Prostate gland (tissue), 2 donors: ENCODE data around the genes FZD8 and ZNF33B.

DNA sequence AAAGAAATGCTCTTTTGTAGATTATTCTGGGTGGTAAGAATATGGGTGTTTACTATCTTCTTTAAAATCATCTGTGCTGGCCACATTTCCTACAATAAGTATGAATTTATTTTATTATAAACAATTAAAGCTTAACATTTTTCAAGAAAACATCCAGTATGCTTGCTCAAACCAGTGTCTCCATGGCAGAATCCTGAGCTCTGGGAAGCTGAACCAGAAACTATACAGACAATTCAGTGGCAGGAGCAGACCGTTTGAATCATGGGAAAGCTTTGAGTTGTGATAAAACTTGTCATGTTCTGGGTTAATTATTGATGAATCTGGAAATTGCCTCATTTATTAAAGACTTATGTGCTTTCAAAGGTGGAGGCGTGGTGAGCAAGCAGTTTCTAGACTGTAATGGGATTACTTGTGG, 25.3 kb downstream of the PARD3 start:
- PRO-cap = no peak
- RAMPAGE, long total RNA, 2 experiments = no peak in any of the 2 experiments

DNA sequence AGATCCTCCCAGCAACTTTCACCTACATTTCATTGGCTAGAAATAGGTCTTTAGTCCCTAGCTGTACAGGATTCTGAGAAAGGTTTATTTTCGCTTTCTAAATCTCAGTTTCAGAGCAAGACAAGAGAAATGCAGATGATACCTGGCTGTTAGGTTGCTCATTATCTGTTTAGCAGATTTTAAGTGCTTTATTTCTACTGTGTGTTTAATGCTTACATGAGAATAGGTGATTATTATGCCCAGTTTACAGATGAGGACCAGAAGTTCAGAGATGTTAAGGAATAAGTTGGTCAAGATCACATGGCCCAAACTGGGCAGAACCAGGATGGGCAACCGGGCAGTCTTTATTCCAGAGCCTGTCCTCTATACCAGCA, 82.1 kb downstream of the CREM start:
- PRO-cap = no peak
- RAMPAGE, long total RNA, 2 experiments = no peak in any of the 2 experiments

DNA sequence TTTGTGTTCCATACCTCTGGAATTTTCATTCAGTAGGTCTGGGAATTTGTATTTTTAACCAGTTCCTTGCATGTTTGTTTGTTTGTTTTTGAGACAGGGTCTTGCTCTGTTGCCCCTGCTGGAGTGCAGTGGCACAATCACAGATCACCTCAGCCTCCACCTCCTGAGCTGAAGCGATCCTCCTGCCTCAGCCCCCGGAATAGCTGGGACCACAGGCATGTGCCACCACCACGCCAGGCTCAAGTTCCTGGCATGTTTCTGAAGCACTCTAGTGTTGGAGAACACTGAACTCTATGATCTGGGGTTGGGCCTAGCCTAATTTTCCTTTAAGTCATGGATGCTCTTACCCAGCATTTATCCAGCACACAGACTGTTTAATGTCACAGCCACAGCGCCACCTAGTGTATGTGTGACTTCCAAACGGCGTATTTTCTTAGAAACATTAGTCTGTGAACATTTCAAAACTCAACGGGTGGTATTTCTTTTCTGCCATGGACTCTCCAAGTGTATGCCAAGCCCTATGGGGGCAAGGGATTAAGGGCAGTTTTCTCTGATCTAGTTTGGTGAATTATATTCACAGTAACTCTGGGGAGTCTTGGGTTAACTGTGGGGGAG, 91.7 kb downstream of the CREM start:
- PRO-cap = no peak
- RAMPAGE, long total RNA, 2 experiments = no peak in any of the 2 experiments

GRCh38 chr10:35341365-35341669, 5.0 kb downstream of the CCNY start:
- PRO-cap = no peak
- RAMPAGE, long total RNA, 2 experiments = no peak in any of the 2 experiments

GRCh38 chr10:35371393-35372083, 35.2 kb downstream of the CCNY start:
- PRO-cap = no peak
- RAMPAGE, long total RNA, 2 experiments = no peak in any of the 2 experiments

DNA sequence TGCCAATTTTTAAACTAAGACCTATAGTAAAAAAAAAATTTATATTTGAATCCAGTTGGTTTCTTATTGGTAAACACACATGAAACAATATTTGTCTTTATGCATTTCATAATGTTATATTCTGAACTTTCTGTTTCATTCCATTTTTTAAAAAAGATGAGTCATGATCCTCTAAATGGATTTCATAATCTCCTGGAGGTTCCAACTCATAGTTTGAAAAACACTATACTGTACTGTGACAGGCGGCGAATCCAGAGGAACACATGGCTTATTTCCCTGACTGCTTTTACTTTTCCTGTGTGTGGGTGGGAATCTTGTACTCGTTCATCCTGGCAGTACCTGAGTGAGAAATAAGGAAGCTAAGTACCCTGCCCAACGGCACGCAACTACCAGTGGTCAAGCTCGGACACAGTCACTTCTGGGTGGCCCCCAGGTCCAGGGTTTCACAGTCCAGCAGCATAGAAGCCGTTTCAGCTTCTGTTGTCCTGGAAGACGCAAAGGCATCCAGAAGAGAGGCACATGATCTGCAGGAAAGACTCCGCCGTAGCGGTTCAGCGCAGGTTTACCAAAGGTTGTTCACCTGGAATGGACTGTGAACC, 117.6 kb downstream of the CCNY start:
- PRO-cap = no peak
- RAMPAGE, long total RNA, 2 experiments = no peak in any of the 2 experiments

GRCh38 chr10:35469973-35470434, 133.7 kb downstream of the CCNY start:
- PRO-cap = no peak
- RAMPAGE, long total RNA, 2 experiments = no peak in any of the 2 experiments

GRCh38 chr10:35512376-35512881, 92.7 kb upstream of the GJD4 start:
- PRO-cap = no peak
- RAMPAGE, long total RNA, 2 experiments = no peak in any of the 2 experiments

DNA sequence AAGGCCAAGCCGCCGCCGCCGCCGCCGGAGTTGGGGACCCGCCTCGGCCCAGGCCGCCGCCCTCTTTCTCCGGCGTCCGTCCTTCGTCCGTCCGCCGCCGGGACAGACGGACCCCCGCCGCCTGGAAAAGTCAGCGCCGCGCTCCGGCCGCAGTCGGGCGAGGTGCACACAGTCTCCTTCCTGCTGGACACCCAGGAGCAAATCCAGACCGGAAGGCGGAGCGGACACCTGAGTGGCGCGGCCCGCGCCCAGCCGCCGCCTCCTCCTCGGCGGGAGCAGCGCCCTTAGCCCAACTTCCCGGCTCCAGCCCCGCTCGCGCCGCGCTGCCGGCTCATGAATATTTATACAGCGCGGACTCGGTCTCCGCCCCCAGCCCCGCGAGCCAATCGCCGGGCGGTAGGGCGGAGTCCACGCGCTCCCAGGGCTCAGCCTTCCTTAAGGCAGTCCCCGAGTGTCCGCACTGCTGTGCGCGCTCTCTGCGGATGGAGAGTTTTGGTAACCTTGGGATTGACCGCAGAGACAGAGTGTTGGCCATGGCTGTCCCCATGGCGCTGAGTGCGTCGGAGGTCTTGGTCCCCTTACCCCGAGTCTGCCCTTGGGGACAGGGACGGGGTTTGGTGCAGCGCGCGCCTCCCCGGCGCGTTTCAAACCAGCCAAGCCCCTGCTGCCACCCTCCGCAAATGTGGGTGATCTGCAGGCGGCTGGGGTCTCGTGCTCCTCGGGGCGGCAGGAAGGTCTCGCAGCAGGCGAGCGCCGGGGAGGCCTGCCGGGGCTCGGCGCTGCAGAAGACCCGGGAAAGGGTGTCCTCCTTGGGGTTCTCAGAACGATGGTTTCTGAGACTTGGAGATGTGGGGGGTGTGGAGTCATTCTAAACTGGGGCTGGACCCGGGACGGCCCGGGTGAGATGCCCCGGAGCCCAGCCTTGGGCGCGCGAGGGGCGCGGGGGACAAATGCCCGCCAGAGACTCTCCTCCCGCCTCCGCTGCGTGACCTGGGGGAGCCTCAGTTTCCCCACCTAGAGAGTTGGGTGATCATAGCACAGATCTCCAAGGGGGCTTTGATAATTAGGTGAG, at the start of gene FZD8:
Gene FZD8, minus strand, starts transcription at position 317 of the 1,072 bp plus-strand sequence.
- PRO-cap = bidirectional peak, plus-strand start at position 443 of the sequence, minus-strand start at position 315 of the sequence
- RAMPAGE, long total RNA, 2 experiments = start-site peak on the minus strand in 1 of 2 experiments, centred at position 316 of the sequence, 10 reads per replicate

DNA sequence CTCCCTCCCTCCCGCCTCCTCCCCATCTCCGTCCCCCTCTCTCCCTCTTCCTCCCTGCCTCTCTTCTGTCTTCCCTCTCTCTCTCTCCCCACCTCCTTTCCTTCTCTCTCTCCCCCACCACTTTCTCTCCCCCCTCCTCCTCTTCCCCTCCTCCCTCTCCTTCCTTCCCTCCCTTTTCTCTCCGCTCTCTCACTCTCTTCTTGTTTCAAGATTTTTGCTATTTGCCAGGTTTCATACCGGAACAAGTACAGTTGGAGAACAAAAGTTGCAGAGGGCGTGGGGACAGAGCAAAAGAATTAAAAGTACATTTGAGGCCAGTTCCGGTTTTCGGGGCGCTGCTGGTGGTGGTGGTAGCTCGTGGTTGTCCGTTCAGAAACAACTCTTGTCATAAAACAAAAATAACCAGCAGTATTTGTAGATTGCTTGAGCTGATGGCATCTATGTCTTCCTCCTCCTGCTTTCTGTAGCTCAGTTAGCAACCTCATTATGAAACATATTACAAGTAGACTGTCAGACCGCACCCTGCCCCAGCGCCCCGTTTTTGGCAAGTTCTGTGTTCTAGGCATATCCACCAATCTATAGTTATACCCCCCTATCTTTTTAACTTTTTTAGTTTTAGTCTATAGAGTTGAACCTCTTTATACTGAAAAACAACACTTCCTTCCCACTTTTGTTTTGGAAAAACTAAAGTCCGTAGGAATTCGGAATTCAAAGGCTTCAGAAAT, 1.7 kb upstream of the FZD8 start:
- PRO-cap = no peak
- RAMPAGE, long total RNA, 2 experiments = no peak in any of the 2 experiments

DNA sequence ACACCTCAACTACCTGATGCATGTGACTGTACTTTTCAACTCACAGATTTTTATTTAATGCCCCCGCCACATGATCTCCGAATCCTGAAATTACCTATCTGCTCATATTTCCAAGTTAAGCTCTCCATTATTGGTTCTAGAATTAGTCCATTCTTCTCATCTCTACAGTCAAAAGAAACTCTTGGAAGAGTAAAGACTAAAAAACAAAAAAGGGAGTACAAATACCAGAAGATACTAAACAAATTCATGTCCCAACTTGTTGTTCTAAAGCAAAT, 413.6 kb upstream of the FZD8 start:
- PRO-cap = no peak
- RAMPAGE, long total RNA, 2 experiments = no peak in any of the 2 experiments

GRCh38 chr10:36300918-36301161, 658.7 kb upstream of the FZD8 start:
- PRO-cap = no peak
- RAMPAGE, long total RNA, 2 experiments = no peak in any of the 2 experiments

DNA sequence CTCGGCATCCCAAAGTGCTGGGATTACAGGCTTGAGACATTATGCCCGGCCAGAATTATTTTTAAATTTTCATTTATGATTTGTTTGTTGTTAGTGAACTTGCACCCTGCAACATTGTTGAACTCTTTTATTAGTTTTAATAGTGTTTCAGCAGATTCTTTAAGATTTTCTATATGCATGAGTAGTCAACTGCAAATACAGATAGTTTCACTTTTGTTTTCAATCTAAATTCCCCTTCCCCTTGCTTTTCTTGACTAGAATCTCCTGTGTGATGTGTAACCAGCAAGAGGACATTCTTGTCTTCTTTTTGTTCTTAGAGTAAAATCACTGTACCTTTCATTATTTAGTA, 27.9 kb downstream of the ZNF33A start:
- PRO-cap = no peak
- RAMPAGE, long total RNA, 2 experiments = no peak in any of the 2 experiments

GRCh38 chr10:38157100-38157718, 63.1 kb downstream of the ZNF37A start:
- PRO-cap = no peak
- RAMPAGE, long total RNA, 2 experiments = no peak in any of the 2 experiments

DNA sequence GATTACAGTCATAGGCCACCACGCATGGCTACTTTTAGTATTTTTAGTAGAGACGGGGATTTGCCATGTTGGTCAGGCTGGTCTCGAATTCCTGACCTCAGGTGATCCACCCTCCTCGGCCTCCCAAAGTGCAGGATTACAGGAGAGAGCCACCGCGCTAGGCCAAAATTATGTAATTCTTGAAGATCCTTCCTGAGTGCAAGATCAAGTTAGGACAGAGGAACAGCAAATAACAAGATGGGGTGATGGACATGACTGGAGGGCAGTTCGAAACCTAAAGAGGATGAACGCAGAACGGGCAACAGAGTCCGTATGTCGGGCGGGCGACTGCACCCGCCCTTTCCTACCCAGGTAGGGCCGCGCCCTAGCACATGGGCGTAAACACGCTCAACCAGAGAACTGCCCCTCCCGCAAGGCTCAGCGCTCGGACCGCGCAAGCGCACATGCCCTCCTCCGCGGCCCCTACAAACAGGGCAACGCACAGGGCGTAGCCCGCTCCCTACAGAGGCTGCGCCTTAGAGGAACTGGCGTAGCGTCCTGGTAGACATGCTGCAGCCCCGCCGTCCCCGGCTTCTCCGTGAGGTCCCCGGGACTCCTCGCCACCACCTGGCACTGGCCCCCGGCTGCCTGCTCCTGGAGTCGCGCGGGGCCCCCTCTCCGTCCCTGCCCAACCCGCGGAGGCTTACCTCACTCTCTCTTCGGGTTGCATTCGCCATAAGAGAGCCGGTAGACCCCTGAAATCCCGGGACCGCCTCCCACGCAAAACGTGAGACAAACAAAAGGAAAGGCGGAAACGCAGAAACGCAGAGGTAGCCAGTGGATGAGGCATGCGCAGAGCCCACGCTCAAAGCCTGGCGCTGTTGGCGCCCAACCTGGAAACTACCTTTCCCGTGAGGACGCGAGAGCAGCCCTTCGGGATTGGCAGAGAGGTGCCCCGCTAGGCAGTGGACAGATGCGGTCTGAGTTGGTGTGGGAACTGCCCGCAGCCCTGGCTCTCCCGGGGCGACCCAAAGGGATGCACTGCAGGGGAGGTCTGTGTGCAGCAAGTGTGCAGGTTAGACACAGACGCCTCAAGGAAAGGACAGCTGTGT, at the start of gene ZNF33B:
Gene ZNF33B, minus strand, starts transcription at position 783 of the 1,091 bp plus-strand sequence.
- PRO-cap = bidirectional peak, plus-strand start at position 532 of the sequence, minus-strand start at position 439 of the sequence; bidirectional peak, plus-strand start at position 951 of the sequence, minus-strand start at position 766 of the sequence
- RAMPAGE, long total RNA, 2 experiments = start-site peak on the plus strand in 1 of 2 experiments, centred at position 503 of the sequence, 56 reads per replicate; start-site peak on the minus strand in 1 of 2 experiments, centred at position 743 of the sequence, 30 reads per replicate

- PRO-cap = no peak
- RAMPAGE, long total RNA, 2 experiments = start-site peak on the minus strand in 1 of 2 experiments, at chr10:42691708-42691747 at its widest, 36 reads per replicate
Measured at GRCh38 chr10:42691505-42692043, 53.2 kb upstream of the ZNF33B start.

DNA sequence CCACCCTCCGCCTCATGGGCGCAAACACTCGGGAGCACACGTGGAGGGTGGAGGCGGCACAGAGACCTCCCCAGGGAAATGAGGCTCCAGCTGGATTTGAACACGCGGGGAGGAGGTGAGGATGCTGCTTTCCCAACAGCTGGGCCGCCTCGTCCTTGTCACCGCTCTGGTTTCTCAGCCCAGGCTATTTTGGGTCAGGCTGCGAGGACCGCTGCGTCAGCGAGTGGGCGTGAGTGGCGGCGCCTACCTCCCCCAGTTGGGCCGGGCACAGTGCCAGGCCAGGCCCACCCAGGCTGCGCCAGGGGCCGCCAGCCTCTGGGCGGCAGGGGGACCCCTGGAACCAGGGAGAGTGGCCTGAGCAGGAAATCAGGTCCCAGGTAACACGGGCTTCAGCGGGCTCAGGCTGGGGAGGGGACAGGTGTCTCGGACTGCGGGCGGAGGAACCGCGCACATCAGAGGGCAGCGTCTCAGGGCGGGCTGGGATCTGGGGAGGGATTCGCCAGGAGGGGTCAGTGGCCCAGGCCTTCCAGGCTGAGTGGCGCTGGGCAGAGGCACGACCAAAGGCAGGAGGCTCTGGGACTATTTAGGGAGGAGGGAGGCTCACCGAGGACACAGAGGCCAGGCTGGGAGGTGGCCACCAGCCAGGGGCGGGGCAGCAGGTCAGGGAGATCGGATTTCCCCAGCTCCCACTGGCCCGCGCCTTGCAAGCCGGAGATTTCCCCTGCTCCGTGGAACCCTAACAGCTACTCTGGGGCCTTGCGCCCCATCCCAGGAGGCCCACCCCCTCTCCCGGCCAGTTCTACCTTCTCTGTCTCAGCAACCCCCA, 125.2 kb upstream of the RET start:
- PRO-cap = no peak
- RAMPAGE, long total RNA, 2 experiments = no peak in any of the 2 experiments

DNA sequence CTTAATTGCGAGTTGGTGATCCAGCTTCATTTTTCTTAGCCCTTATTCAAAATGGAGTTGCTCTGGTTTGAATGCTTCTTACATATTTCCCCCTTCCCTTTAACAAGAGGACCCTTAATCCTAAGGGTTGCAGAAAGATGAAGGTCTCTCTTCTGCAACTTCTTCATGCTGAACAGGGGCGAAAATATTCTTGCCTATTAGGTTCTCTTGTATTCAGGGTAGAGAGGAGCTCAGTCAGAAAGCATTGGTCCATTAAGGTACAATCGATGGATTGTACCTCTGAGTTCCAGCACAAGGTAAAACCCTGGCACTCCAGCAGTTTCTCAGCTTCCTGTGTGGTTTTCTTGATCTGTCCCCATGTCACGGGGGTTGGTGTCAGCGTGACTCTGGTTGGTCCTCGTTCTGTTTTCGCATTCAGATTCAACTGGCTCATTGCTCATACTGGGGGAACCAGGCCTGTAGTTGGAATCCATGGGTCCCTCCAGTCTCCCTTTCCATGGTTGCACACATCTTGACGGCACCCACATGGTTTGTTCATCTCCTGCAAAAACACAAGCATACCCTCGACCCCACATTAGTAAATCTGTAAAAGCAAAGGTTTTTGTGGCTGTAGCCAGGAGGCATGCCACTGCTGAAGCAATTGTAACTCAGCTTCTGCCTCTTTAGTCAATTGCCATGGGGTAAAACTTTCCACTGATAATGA, 32.7 kb upstream of the RASGEF1A start:
- PRO-cap = no peak
- RAMPAGE, long total RNA, 2 experiments = no peak in any of the 2 experiments

DNA sequence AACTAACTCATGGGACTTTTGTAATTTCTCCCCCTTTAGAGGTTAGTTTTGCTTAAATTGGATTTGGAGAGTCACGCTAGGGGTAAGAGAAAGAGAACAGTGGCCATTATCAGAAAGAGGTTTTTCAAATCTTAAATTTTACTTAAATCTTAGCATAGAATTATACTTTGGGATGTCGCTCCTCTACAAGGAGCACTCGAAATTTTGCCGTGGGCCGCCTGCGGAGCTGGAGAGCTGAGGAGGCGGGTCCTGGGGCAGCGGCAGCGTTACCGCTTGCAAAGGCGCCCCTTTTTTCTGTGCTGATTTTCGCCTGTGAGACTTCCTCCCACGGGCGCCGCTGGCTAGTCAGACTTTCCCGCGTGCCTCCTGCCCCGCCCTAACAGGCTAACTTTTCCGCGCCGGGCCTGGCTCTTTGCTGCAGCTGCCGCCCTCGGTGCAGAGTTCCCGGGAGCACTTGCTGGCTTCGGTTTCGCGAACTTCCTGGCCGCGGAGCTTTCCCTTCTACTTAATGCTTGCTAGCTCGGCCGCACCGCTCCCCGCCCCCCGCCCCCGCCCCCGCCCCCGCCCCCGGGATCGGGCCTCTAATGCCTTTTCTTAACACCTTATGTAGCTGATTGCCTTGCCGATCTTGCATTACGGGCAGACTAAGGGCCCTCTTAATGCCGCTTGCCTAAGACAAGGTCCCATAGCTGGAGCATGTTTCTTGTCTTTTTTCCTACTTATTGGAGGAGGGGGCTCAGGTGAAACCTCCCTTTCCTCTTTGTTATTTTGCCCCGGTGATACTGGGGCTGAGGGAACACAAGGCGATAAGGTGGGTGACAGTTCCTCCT, 37.9 kb upstream of the RASGEF1A start:
- PRO-cap = unidirectional peak, minus-strand start at position 479 of the sequence
- RAMPAGE, long total RNA, 2 experiments = no peak in any of the 2 experiments

DNA sequence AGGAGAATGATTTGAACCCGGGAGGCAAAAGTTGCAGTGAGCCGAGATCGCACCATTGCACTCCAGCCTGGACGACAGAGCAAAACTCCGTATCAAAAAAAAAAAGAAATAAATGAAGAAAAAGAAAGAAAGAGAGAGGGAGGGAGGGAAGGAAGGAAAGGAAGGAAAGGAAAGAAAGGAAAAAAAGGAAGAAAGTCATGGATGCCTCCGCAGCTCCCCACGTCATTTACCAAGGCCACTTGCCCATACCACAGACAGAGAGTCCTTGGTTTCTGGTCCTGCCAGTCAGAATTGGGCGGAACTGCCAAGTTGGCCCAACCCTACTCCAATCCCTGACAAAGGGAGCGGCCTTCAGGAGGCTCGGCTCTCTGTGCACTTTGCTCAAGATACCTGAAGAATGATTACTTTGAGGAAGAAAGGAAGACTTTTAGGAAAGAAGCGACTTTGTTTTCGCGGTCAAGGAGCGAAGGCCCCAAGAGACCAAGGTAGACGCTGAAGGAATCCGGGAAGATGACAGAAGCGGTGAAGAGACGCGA, 49.2 kb upstream of the FXYD4 start:
- PRO-cap = no peak
- RAMPAGE, long total RNA, 2 experiments = no peak in any of the 2 experiments